ENCODE results near the genes ZSCAN22 and ZNF324B.

GRCh38 chr19:58257648-58258684, 20.8 kb upstream of the ZNF8 start:
- PRO-cap = no peak

GRCh38 chr19:58279108-58280010, 604 bp downstream of the ZNF8 start:
- PRO-cap = unidirectional peak, plus-strand start at chr19:58279168; unidirectional peak, minus-strand start at chr19:58279482

GRCh38 chr19:58326421-58327132, at the start of gene ZSCAN22:
TSS of gene ZSCAN22 (plus strand) at chr19:58326994.
- PRO-cap = bidirectional peak, plus-strand start at chr19:58327019, minus-strand start at chr19:58326933

GRCh38 chr19:58368902-58369369, 6.4 kb upstream of the ZNF497 start:
- PRO-cap = no peak

DNA sequence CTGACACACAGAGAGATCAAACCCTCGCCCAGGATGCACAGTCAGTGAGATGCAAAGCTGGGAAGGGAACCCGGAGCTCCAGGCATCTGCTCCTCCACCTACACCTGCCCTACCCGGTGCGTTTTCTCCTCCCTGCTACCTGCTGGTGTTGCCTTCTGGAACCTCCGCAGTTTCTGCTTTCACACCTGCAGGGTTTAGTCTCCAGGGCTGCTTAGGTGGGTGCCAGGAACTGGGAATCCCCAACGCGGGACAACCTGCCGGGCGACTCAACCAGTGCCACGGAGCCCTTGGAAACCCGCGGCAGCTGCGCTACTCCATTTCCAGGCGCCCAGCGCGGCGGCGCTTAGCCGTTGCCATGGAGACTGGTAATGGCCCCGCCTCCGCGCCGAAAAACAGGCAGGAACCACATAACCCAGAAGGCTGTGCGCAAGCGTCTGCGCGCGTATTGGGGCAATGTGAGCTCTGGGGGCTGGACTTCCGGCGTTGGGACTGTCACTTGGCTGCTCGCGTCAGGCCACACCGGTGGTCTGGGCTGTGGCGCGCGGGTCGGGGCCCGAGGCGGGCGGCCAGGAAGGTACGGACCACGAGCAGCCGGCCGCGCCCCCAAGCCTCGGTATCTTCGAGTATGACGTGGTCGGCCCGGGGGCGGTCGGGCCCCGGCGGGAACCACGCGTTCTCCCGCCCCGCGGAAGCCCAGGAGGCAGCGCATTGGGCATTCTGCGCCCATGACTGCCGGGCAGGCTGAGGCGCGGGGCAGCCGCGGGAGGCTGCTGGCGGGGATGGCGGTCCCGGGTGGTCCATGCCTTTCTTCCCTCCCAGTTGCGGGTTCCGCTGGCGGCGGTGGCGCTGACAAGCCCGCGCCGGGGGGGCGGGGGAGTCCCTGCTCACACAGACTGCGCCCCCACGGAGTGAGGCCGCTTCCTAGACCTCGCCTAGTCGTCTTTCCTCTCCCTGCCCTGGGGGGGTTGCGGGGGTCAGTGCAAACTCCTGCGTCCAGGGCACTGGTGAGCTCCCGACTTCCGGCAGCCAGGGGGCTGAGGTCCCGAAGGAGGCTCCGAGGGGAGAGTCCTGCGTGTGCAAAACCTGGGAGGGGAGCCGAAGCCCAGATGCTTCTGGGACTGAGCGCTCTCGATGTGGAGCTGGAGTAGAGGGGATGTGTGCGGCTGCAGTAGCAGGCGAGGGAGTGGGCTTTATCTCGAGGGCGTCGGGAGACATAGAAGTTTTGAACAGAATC, at the start of gene ZNF324B:
ZNF324B (plus strand) TSS at position 492 of the 1,234 bp plus-strand sequence.
- PRO-cap = bidirectional peak, plus-strand start at position 519 of the sequence, minus-strand start at position 330 of the sequence; unidirectional peak, plus-strand start at position 708 of the sequence

DNA sequence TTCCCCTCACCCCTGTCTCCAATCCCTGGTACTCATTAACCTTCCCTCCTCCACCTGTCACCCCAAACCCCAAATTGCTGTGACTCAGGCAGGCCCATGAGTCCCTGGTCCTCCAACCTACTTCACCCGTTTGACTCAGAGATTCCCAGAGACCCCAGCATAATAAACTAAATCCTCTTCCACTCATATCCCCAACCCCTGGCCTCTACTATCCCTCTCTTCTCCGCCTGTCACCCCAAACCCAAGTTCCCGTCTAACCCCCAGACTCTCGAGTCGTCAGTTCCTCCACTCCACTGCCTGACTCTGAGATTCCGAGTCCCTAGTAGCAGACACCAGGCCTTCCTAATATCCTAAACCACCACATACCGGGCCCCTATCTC, 711 bp downstream of the UBE2M start:
- PRO-cap = no peak

DNA sequence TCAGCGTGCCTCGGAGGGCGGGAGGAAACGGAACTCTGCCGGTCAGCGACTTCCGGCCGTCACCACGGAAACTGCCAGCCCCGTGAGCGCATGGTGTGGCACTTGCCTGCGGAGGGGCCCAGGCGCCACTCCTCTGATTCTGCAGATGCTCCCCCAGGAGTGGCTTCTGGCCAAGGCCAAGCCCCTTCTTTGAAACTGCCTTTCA, 1.1 kb upstream of the UBE2M start:
- PRO-cap = bidirectional peak, plus-strand start at position 96 of the sequence, minus-strand start outside the sequence

DNA sequence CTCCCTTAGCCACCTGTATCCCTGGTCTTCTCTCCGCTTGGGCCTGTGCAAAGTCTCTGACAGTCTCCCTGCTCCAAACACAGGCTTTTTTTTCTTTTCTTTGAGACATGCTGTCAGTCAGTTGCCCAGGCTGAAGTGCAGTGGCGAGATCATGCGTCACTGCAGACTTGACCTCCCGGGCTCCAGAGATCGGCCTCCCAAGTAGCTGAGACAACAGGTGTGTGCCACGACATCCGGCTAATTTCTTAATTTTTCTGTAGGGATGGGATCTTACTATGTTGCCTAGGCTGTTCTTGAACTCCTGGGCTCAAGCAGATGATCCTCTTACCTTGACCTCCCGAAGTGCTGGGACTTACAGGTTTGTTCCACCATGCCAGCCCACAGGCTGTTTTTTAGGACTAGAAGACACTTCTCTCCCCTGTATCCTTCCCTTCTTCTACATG, 1.5 kb downstream of the MZF1 start:
- PRO-cap = no peak

Data from left lung (tissue), 1 donor.